MCF 10A (cell line): ENCODE measurements around a stretch of chr4.

DNA sequence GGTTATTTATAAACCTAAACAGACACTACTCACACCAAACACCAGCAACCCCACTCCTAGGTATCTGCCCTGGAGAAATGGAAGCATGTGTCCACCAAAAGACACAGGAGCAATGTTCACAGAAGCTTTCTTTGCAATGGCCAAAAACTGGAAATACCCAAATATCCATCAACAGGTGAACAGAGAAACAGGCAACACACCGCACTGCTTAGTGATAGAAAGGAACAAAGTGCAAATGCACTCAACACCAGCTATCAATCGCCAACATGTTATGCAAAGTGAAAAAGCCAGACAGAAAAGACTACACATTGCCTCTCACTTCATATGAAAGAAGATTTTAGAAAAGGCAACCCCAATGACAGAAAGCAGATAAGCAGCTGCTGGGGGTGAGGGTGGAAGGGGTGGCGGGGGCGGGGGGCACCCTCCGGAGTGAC is 10.9 kb downstream of the WDR1 start:
- PRO-cap, result no peak
- RRBS, result no CpG with 5 or more reads among the region's 5 CpGs

DNA sequence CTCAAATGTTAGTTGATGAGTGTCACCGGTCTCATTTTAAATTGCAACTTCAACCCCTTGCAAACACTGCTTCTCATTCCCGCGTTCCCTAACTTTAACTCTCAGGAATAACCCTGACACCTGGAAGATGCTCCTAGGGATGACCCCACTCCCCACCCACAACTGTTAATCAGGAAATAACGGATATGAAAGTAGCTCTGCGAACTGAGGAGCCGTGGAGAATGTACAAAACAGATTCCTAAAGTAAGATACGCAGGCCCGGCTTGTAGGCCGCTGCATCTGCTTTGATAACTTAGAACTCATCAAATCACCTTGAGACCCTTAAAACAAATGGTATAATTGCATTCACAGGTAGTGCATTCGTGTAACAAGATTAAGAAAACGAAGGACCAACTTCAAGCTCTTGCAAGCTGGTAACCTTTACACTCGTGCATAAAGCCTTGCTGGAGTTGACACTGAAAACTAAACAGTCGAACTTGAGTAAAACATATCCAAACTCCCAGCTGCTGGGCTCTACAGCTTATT is 2.4 kb upstream of the WDR1 start:
- PRO-cap, result no peak
- RRBS, result no CpG with 5 or more reads among the region's 13 CpGs

DNA sequence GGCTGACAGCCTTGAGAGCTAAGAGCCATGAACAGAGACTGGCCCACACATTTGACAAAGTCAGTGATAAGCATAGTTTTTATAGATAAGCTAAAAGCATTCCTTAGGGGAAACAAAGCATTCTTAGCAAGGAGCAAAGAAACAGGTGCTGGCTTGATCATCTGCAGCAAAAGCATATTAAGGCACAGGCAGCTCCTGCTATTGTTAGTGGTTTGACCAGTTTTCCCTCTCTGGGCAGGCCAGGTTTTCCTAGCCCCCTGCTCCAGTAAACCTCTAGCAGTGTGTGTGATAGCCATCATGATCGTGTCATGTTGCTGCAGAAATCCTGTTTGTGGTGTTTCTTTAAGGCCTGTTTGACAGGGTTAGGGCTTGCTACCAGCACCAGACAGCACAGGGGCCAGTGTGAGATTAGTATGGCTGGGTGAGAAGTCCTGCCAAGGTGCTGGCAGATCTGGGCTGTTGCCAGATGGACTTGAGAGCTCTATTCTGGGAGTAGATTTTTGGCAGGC is 57.7 kb upstream of the WDR1 start:
- PRO-cap, result no peak
- RRBS, result no CpG with 5 or more reads among the region's 1 CpG

- PRO-cap, result no peak
- RRBS, result no CpG with 5 or more reads among the region's 5 CpGs
Observed at GRCh38 chr4:11624886-11625325, 196.2 kb upstream of the HS3ST1 start.

GRCh38 chr4:13298537-13299040 is 185.6 kb downstream of the RAB28 start:
- PRO-cap, result no peak
- RRBS, result no CpG with 5 or more reads among the region's 17 CpGs

DNA sequence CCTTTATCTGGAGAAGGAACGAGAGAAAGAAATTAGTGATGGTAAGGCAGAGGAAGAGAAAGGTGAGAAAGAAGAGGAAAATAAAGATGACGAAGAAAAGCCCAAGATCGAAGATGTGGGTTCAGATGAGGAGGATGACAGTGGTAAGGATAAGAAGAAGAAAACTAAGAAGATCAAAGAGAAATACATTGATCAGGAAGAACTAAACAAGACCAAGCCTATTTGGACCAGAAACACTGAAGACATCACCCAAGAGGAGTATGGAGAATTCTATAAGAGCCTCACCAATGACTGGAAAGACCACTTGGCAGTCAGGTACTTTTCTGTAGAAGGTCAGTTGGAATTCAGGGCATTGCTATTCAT is 147.0 kb downstream of the RAB28 start:
- PRO-cap, result no peak
- RRBS, result no CpG with 5 or more reads among the region's 3 CpGs

GRCh38 chr4:13374448-13375019 is 109.6 kb downstream of the RAB28 start:
- PRO-cap, result no peak
- RRBS, result no CpG with 5 or more reads among the region's 1 CpG

DNA sequence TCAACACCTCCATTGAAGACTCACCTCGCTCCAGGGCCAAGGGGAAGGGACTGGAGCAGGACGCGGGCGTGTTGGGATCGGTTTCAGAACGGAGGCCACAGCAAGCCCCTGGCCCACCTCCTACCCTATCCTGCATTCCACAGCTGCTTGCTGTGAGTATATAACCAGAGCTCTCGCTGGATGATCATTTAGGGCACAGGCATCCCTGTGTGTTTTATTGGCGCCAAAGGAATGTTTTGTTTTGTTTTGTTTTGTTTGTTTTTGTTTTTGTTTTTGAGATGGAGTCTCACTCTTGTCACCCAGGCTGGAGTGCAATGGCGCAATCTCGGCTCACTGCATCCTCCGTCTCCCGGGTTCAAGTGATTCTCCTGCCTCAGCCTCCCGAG is 5.0 kb upstream of the NKX3-2 start:
- PRO-cap, result no peak
- RRBS, result no CpG with 5 or more reads among the region's 13 CpGs

DNA sequence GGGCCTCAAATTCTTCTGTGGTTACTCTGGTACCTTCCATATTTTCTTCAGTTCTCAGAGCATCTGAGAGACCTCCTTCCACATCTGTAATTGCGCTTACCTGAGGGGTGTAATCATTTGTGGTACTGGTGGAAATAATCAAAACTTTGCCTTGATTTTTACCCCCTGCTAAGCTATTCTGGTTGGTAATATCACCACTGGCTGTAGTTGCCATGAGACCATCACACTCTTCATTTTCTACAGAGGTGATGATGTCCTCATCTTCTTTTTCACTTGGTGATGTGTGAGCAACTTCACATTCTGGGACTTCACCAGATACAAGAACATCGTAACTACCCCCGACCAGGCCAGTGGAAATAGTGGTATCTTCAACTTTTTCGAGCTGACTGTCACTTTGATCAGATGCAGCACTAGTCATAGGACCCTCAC is 27.0 kb downstream of the BOD1L1 start:
- PRO-cap, result no peak
- RRBS, result no CpG with 5 or more reads among the region's 4 CpGs

GRCh38 chr4:13701665-13702554 is 74.4 kb upstream of the BOD1L1 start:
- PRO-cap, result bidirectional peak, plus-strand start at chr4:13702218, minus-strand start at chr4:13702060
- RRBS, result no CpG with 5 or more reads among the region's 4 CpGs

GRCh38 chr4:14030436-14030796 is 402.9 kb upstream of the BOD1L1 start:
- PRO-cap, result no peak
- RRBS, result no CpG with 5 or more reads among the region's 4 CpGs

DNA sequence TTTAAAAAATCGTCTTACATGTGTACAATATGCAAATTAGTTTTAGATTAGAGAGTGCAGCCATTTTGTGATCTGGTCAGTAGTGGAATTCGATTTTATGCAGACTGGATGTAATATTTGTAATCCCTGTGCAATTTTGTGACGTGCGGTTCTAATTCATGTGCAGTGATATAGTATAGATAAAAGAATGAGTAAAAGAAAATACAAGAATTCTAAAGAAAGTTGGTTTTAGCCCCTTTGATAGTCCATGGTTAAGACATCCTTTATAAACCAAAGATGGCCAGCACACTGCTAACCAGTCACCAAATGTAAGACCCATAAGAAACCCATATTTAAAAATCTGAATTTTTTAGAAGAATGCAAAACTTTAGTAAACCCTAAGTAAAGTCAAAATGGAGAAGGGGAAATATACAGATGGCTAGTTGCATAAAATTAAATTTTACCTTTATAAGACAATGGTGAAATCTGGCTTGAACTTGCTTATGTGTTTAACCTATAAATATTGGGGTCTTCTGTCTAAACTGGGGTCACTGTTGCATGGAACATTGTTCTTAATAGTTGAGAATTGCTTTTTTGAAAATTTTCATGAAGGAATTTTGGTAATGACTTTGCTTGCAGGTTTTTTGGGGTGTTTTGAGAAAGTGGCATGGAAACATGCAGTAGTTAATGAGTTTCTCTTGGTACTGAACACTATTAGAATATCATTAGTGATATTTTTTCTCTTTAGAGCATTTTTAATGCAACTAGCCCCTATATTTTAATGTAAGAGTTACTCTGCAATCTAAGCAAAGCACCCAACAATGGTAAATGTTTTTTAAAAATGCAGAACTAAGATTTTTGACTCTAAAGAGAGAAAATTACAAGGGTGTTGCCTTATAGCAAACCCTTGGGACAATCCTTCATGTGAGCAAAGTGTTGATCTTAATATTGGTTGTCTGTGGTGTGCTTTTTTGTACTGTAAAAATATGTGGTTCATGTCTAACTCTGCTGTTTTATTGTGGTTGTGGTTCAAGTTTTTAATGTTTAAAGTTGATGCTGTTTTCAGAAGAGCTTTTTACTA is 65.3 kb downstream of the CPEB2 start:
- PRO-cap, result no peak
- RRBS, result no CpG with 5 or more reads among the region's 4 CpGs

DNA sequence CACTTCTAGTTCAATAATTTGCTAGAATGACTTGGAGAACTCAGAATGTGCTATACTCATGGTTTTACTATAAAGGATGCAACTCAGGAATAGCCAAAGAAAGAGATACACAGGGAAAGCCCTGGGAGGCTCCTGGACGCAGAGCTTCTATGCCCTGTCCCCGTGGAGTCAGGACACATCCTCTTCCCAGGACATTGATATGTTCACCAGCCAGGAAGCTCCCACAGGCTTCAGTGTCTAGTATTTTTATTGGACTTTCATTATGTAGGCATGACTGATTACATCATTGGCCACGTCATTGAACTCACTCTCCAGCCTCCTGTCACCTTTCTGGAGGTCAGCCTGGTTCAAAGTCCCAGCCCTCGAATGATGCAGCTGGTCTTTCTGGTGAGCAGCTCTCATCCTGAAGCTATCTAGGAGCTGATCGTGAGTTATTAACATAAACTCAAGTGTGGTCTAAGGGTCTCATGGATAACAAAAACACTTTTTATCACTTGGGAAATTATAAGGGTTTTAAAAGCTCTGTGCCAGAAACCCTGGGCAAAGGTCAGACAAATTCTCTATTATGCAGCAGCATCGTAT is 104.1 kb downstream of the CPEB2 start:
- PRO-cap, result no peak
- RRBS, result no CpG with 5 or more reads among the region's 6 CpGs

- PRO-cap, result no peak
- RRBS, result no CpG with 5 or more reads among the region's 4 CpGs
Observed at GRCh38 chr4:15414329-15415042, 13.3 kb upstream of the C1QTNF7 start.

DNA sequence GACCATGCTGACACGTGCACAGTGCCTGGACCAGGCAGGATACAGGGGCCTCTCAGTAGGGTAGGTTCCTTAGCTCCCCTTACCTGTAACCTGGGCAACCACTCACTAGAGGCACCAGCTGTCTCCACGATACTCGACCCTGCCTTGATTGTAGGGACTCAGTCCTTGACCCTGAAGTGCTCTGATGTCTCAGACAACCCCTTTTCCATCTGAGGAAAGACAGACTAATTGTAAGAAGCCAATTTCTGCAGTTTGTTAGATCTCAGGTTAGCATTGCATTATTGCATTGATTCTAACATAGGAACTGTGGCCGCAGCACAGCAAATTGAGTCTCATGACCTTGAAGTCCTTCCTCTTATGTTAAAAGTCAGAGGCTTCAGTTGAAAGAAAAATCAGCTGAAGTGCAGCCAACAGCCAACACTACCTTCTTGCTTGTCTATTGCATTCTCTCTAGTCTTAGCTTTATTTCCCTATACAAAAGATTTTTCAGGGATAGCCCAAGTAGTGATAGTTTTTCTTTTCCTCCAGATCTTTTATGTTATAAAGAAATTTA is 11.3 kb upstream of the C1QTNF7 start:
- PRO-cap, result no peak
- RRBS, result no CpG with 5 or more reads among the region's 4 CpGs

- PRO-cap, result no peak
- RRBS, result no CpG with 5 or more reads among the region's 1 CpG
Observed at GRCh38 chr4:15428483-15428871, 644 bp downstream of the C1QTNF7 start.

GRCh38 chr4:15594150-15594712 is 60.9 kb downstream of the FBXL5 start:
- PRO-cap, result no peak
- RRBS, result no CpG with 5 or more reads among the region's 1 CpG

- PRO-cap, result no peak
- RRBS, result no CpG with 5 or more reads among the region's 2 CpGs
Observed at GRCh38 chr4:15665804-15666281, 10.7 kb upstream of the FBXL5 start.

- PRO-cap, result bidirectional peak, plus-strand start at chr4:15679951, minus-strand start at chr4:15679934
- RRBS, result no CpG with 5 or more reads among the region's 3 CpGs
Observed at GRCh38 chr4:15679444-15680021, 2.1 kb upstream of the FAM200B start.

- PRO-cap, result no peak
- RRBS, result under 1% methylated on average over 10 of the region's 14 CpGs
Observed at GRCh38 chr4:15681913-15682388, 324 bp downstream of the FAM200B start.